AG08470 (cell line): ENCODE results near the genes ZNF248, RASGEF1A, HNRNPF and ZNF239.

GRCh38 chr10:35445949-35446156, 109.5 kb downstream of the CCNY start:
- RRBS, result no CpG with 5 or more reads among the region's 4 CpGs

DNA sequence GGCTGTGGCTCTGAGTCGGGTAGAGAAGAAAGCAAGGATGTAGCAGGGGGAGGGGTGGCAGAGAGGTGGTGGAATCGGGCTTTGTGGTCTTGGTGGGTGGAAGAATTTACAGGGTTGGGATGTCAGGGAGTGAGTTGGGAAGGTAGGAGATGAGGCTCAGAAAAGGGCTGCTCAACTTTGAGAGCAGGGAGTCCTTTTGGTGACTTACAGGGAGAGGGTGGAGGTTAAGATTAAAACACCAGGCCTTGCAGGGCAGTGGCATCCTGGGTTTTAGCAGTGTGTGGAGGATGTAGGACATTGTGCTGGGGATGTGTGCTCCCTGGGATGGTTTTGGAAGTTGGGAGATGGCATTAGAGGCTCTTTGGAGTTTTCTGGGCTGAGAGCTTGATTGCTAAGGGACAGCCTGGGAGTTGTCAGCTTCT, 113.8 kb downstream of the CCNY start:
- RRBS, result no CpG with 5 or more reads among the region's 2 CpGs

DNA sequence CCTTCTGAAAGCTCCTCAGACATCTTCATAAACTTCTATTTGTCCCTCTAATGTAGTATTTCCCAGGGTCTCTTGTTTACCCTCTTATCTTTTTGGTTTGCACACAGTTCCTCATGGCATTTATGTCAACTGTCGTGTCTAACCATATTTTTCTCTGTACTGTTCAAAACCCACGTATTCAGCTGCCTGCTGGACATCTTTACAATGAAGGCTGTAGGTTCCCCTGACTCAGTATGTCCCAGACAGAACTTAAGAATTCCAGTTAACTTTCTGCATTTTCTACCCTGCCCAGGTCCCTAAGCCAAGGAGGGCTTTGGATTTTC, 119.3 kb upstream of the GJD4 start:
- RRBS, result no CpG with 5 or more reads among the region's 2 CpGs

- RRBS, result no CpG with 5 or more reads among the region's 4 CpGs
Observed at GRCh38 chr10:37820707-37821091, 36.7 kb downstream of the ZNF248 start.

DNA sequence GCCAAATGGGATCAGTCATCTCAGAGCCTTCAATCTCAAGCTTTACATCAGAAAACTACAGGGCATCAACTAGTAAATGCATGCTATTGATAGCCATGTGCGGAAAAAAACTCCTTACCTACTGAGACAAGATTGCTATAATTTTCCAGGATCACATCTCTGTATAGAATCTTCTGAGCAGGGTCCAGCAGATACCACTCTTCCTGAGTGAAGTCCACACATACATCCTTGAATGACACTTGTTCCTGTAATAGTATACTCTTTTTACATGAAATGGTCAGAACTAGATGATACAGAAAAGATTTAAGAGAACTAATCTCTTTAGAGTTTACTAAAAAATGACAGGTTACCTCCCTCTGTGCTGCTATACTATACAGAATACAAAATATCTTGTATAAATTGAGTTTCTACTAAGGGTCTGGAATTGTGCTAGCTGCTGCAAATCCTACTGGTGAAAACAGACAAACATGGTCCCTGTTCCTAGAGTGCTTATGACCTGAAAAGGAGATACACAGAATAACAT, 19.5 kb downstream of the ZNF248 start:
- RRBS, result no CpG with 5 or more reads among the region's 1 CpG

DNA sequence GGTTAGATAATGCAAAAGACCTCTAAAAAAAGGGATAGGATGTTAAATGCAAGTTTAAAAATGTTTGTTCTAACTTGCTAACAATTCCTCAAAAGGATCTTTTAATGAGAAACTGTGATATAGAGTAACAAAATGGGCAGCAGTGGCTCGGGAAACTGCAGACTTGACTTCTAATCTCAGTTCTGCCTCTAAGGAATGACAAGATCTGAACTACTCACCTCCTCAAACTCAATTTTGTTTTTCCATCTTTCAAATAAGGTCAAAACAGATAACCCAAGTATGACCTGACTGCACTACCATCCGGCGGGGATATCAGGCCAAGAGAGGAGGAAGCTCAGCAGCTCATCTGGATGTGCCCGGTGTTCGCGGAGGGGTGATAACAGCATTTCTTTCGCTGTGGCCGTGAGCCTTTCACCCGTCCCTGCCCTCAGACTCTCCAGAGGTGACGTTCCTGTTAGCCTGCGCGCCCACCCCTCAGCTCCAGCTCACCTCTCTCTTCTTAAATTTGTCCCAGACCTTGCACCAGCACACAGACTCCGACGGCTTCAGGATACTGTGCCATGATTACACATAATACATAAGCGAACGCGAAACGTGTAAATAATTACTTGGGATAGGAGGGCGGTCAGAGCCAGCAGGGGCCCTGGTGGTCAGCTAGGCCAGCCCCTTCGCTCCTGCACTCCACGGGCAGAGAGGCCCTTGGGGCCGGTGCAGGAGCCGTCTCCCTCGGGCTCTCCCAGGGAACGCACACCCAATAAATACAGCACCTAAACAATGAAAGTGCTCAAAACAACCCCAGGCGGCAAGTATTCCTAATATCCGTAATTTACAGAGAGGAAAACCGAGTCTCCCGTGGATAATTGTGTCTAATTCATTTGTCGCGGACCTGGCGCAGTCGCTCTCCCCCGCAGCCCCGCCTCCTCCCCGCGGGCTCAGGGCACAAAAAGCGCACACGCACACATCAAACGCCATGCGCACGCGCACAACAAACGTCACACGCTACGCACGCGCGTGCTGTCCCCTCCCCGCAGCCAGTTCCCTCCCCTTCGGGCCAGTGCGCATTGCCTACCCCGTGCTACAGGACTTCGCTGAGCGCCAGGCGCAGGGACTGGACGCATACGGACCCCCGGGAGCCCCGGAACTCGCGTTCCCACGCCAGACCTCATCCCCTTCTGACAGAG, at the start of gene ZNF248:
TSS of gene ZNF248 (minus strand) at position 915 of the 1,181 bp plus-strand sequence.
- RRBS, result 8% methylated on average over 3 of the region's 63 CpGs

DNA sequence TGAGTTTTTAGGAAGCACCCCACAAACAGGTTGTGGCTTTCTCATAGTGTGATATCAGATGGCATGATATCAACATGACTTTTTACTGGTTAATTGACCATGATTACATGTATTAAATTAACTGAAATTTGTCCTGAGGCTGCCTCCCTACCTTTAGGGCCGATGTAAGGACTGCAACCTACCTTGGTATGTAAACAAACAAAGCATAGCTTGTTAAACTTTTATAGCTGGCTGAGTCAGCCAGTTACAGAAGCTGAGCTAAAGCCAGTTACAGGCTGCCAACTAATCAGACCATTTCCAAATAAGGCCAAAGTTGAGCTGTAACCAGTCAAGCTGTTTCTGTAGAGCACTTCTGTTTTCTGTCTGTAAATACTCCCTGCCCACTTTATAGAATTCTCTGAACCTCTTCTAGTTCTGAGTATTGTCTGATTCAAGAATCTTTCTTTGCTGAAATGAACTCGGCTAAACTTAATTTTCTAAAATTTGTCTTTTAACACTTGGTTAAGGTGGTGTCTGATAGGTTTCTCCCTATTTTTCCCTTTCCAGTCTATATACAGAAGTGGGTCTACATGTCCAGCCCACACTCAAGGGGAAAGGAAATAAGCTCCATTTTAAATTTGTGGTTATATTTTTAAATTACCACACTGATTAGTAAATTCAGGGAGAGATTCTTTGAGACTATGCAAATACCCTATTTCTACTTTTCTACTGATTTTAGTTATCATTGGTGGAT, 3.5 kb upstream of the ZNF248 start:
- RRBS, result no CpG with 5 or more reads among the region's 2 CpGs

- RRBS, result no CpG with 5 or more reads among the region's 2 CpGs
Observed at GRCh38 chr10:38122846-38123519, 28.8 kb downstream of the ZNF37A start.

- RRBS, result no CpG with 5 or more reads among the region's 18 CpGs
Observed at GRCh38 chr10:42690374-42691066, 52.1 kb upstream of the ZNF33B start.

DNA sequence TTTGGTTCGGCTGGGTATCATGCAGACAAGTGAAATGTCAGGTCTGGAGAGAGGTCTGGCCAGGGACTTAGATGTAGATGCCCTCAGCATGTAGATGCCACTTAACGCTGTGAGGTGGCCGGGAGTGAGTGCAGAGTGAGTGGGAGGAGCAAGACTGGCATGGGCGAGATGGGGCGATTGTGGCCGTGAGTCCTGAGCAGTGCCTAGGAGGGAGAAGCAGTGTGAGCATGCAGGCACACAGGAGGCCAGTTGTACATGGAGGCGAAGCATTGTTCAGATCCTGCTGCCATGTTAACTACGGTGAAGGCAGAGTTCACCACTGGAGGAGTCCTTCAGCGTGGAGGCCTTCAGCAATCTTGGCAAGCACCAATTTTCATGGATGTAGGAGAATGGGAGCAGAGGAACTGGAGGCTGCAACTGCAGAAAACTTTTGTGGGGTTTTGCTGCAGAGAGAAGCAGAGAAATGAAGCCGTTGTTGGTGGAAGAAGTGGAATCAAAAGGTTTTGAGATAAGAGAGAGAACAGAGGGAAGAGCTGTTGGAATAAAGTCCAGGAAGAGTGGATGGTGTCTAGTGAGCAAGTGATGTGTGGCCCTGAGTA, 36.2 kb downstream of the BMS1 start:
- RRBS, result no CpG with 5 or more reads among the region's 10 CpGs

DNA sequence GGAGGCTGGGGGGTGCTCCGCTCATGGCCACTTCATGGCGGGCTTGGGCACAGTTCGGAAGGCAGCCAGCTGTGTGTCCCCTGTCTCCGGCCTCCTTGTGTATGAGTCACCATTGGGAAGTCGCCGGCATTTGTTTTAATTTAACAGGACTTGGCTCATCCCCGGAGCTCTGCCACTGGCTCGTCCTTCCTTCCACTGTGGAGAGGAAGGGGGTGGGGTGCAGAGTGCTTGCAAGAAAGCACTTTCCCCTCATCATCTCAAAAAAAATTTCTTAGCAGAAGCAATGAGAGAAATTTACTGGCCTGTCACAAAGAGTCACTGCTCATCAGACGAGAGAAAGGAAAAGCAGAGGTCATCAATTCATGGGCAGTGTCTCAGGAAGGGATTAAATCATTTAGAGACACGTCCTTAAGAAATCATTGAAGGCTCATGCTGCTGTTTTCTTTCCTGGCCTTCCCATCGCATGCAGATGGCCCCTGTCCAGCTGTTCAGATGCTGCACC, 93.2 kb downstream of the BMS1 start:
- RRBS, result no CpG with 5 or more reads among the region's 11 CpGs

GRCh38 chr10:43129226-43129762, 9.0 kb upstream of the CSGALNACT2 start:
- RRBS, result no CpG with 5 or more reads among the region's 3 CpGs

DNA sequence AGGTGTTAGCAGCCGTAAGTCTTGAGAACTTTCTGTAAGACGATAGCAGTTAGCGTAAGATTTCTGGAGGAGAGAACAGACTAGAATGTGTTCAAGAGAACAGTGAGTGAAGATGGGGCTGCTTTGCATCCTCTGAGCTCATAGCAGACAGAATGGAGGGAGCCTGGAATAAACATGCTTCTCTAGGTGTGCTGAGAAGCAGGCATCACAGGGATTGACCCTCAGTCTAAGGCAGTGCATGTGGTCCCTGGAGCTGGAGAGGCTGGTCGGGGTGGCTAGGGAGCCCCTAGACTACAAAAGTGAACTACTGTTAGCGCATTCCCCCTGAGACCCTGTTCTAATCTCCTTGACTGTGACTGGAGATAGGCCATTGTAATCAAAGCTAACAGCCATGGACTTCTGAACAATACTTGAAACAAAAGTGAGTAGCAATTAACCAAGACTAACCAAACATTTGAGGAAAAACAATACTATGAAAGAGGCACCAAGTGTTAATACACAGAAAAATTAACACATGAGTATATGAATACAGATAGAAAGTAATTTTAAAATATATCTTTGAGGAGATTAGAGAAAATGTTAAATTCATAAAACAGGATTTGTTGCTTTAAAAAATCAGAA, 30.7 kb downstream of the CSGALNACT2 start:
- RRBS, result no CpG with 5 or more reads among the region's 5 CpGs

- RRBS, result no CpG with 5 or more reads among the region's 12 CpGs
Observed at GRCh38 chr10:43264849-43265497, 1.9 kb downstream of the RASGEF1A start.

DNA sequence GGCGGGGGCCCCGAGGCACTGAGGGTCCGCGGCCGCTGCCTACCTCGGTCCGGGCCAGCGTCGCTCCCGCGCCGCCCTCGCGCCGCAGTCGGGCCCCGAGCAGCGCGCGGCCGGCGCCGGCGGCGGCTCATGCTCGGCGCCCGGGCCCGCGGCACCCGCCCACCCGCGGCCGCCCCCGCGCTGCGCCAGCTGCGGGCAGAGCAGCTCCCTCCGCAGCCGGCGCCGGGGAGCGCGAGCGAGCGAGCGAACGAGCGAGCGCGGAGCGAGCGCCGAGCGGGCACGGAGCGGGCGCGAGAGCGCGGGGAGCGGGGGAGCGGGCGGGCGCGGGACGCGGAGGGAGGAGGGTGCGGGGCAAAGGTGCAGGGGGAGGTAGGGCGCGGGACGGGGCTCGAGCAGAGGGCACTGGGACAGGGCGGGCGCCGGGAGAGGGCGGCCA, at the start of gene RASGEF1A:
TSS of gene RASGEF1A (minus strand) at position 264 of the 436 bp plus-strand sequence.
- RRBS, result 3% methylated on average over 34 of the region's 77 CpGs

DNA sequence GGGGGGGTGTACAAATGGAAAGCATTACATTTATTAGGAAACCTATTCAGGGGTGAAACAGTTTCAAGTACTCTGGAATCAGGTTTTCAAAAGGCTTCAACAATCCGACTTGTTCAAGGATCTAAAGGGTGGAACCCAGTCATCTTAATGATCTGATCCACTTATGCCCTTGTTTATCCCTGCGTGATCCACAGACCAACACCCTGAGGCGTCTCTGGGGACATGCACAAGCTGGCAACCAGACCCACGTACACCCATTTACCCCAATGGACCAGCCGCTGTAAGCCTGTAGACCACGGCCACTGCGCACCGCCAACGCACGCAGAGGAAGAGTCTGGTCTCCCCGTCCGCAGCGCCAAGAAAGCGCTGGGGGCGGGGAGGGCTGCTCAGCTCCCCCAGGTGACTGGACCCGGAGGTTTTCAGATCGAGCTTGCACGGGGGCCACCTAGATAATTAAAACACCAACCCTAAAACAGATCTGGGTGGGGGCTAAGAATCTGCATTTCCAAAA, 13.3 kb downstream of the HNRNPF start:
- RRBS, result no CpG with 5 or more reads among the region's 18 CpGs

DNA sequence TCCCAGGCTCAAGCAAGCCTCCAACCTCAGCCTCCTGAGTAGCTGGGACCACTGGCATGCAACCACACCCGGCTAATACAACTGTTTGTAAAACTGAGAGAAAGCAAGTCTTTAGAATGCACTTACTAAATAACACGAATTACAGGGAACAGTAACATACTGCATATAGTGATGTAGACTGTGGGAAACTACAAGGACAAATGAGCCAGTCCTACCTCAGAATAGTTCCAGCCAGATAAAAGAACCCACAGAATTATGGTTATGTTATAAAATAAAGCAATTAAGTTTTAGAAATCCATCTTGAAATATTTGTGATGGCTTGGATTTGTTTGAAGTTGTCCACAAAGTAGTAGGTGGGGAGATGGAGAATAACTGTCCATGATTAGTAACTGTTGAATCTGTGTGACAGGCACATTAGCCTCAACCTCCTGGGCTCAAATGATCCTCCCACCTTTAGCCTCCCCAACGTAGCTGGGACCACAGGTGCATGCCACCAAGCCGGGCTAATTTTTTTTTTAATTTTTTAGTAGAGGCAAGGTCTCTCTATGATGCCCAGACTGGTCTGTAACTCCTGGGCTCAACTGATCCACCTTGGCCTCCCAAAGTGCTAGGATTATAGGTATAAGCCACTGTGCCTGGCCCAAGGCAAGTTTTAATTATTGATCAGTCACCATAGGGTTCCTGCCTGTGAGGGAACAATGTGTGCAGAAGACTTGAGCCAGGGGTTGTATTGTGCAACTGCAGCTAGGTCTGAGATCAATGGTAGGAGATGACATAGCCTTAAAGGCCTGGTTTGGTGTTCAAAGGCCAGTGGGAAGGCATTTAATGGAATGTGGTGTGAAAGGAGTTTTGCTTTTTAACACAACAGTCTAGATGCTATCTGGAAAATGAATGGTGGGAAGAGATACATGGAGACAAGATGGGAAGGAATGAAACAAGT, 10.0 kb downstream of the HNRNPF start:
- RRBS, result no CpG with 5 or more reads among the region's 4 CpGs

DNA sequence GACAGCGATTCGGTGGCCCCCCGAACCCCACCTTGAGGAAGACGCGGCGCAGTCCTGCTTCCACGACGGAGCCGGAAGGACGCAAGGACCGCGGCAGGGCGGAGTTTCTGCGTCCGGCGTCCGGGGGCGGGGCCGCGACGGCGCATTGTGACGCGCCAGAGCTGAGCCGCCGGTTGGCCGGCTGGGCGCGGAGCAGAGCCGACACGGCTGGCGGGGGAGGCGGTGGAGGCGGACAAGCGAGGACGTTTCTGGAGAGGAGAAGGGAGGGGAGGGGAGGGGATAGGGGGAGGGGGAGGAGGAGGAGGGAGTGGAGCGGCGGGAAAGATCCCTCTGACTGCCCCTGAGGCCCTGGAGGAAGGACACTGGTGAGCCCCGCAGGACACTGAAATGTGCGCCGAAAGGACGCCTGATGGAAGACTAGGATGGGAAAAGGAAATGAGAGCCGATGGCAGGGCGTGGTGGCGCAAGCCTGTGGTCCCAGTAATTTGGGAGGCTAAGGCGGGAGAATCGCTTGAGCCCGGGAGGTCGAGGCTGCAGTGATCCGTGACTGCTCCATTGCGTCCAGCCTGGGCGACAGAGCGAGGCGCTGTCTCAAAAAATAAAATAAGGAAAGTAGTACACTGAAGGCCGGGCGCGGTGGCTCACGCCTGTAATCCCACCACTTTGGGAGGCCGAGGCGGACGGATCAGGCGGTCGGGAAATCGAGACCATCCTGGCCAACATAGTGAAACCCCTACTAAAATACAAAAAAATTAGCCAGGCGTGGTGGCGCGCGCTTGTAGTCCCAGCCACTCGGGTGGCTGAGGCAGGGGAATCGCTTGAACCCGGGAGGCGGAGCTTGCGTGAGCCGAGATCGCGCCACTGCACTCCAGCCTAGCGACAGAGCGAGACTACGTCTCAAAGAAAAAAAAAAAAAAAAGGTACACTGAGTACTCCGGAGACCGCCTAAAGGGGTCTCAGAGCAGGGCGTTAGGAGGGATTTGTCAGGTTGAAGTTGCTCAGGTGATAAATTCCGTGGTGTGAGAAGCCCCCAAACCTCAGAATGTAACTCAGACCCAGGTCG, at the start of gene HNRNPF:
TSS of gene HNRNPF (minus strand) at position 87 of the 1,063 bp plus-strand sequence.
- RRBS, result 1% methylated on average over 27 of the region's 84 CpGs

- RRBS, result 2% methylated on average over 36 of the region's 87 CpGs
Observed at GRCh38 chr10:43573768-43574835, at the start of gene ZNF239. ZNF239 (minus strand) TSS chr10:43574616.

- RRBS, result no CpG with 5 or more reads among the region's 3 CpGs
Observed at GRCh38 chr10:43801747-43802136, 153.1 kb upstream of the ZNF32 start.